ENCODE results near the gene COL16A1.

DNA sequence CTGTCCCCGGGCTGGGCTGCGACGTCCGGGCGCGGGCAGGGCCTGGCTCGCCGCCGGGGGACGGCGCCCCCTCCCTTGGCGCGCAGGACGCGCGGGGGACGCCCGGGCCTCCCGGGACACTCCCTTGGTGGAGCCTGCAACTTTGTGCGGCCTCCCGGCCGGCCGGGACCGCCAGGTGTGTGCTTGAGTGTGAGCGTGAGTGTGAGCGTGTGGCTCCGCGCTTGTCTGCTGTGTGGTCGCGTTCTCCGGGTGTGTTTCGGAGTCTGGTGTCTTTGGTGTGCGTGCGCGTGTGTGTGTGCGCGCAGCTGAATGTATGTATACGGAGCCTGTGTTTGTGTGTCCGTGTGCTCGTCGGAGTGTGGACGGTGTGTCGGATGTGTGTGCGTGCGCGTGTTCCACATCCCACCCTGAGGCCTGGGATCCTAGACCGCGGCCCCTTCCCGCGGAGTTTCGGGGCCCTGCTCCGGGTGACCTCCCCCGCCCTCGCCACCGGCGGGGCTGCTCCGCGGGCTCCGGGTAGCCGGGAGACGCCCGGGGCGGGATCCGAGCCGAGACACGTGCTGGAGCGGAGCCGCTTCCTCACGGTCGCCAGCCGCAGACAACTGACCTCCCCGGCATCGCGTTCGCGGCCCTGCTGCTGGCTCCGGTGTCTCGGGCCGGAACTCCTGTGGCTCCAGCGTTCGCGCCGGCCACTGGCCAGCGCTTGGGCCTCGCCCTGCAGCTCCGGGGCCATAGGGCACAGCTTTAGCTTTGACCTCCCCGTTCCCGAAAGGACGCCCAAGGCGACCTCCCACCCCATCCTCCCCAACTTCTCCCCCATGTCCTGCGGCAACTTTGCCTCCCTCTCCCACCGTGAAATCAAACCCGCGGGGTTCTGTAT is 1.8 kb downstream of the PTPRU start:
- PRO-cap, 4 experiments = peak in 4 of 4 experiments; most common plus-strand start position 76 of the sequence (in 1); most common minus-strand start position 238 of the sequence (in 2)
- RAMPAGE, long total RNA, 2 experiments = no peak in any of the 2 experiments
- RRBS = 4% methylated on average over 35 of the region's 94 CpGs

DNA sequence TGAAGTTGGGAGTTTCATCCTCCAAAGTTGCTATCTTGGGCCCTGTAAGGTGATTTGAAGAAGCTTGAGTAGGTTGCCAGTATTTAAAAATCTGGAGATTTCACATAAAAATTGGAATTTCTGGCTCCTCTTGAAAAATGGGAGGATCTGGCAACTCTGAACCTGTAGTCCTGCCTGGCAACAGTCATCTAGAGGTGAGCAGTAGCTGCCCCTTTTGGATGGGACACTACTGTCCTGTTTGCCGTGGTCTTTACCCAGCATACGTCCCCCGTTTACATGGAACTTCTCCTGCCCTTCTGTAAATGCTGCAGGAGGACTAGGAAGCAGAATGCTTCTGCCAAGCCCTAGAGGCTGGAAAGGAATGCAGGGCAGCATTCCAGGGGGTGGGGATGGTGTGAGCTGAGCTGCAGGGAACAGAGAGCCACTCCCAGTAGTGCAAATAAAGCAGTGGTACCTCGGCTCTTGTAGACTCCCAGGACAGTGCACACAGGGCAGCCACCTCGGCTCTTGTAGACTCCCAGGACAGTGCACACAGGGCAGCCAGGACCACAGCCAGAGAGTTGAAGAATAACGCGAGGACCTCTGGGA is 35.3 kb downstream of the PTPRU start:
- PRO-cap, 4 experiments = no peak in any of the 4 experiments
- RAMPAGE, long total RNA, 2 experiments = no peak in any of the 2 experiments
- RRBS = no CpG with 5 or more reads among the region's 7 CpGs

GRCh38 chr1:30685097-30686100 is 38.0 kb downstream of the MATN1 start:
- PRO-cap, 4 experiments = peak in 3 of 4 experiments; most common plus-strand start chr1:30685624 (in 2); most common minus-strand start chr1:30685475 (in 2)
- RAMPAGE, long total RNA, 2 experiments = no peak in any of the 2 experiments
- RRBS = 12% methylated on average over 30 of the region's 57 CpGs

GRCh38 chr1:30686339-30687061 is 36.9 kb downstream of the MATN1 start:
- PRO-cap, 4 experiments = peak in 3 of 4 experiments; most common plus-strand start chr1:30686727 (in 1); most common minus-strand start chr1:30686615 (in 2)
- RAMPAGE, long total RNA, 2 experiments = no peak in any of the 2 experiments
- RRBS = no CpG with 5 or more reads among the region's 7 CpGs

DNA sequence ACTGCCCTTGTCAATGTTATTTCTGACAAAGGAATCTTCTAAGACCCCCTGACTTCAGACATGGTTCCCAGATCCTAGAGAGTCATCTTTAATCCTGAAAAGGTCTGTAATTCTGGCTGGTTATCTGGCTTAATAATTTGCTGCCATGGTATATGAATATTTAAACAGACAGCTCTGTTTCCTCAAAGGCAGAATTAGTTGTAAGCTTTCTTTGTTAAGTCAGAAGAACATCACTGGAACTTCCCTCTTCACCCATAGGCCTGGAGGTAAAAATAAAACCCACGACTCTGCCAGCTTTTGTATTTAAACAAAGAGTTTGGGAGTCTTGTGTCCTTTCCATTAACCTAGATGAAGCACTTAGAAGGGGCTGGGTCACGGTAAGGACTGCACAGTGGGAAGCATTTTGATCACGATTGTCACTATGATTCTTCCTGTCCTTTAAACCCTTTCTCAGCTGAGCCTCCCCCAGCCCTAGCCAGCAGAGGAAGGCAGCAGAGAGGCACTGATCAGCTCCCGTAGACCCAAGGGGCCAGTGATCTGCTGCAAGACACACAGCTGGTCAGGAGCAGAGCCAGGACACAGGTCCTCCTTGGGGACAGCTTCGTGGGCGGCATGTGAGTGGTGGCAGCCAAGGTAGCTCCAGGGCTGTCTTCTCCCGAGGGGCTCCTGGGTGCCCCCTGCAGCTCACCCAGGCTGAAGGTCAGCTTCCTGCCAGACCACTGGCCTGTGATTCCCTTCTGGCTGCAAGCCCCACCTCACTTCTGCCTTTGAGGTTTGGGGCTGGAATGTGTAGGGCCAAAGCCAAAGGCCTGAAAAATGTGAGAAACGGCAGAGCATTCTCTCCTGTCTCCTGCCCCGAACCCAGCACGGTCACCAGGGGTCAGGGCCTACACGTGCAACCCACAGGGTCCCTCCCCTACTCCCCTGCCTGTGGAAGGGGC is 3.9 kb upstream of the LAPTM5 start:
- PRO-cap, 4 experiments = no peak in any of the 4 experiments
- RAMPAGE, long total RNA, 2 experiments = no peak in any of the 2 experiments
- RRBS = no CpG with 5 or more reads among the region's 11 CpGs

DNA sequence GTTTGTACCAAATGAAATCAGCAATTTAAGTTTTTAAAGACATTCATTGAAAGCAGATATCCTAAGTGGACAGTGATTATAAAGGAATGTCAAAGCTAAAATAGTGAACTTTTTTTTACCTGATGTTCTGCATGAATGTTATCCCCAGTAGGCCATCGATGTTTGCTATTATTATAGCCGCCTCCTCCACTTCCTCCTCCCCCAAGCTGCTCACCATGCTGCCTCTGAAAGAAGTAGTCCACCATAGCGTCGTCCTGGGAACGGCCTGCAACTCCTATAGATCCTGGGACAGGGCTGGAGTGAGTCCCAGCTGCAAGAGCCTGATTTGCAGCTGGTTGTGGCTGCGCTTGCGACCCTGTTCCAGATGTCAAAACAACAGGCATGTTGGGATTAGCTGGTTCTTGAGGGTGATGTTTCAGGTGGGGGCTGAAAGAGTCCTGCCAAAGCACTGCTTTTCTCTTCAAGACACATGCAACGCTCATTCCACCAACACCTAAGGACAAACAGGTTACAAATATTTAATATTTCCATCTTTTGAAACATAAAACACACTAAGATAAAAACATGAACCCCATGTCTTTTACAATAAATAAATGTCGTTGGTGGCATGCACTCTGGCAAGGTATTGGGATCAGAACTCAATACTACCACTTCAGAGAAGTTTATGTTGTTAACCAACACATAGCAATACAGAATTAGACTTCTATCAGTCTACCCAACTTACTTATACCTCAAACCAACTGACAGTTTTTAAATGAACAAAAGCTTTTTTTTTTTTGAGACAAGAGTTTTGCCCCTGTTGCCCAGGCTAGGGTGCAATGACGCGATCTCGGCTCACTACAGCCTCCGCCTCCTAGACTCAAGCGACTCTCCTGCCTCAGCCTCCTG is 6.2 kb downstream of the PUM1 start:
- PRO-cap, 4 experiments = no peak in any of the 4 experiments
- RAMPAGE, long total RNA, 2 experiments = start-site peak on the minus strand in 1 of 2 experiments, centred at position 347 of the sequence, 20 reads per replicate
- RRBS = no CpG with 5 or more reads among the region's 14 CpGs

DNA sequence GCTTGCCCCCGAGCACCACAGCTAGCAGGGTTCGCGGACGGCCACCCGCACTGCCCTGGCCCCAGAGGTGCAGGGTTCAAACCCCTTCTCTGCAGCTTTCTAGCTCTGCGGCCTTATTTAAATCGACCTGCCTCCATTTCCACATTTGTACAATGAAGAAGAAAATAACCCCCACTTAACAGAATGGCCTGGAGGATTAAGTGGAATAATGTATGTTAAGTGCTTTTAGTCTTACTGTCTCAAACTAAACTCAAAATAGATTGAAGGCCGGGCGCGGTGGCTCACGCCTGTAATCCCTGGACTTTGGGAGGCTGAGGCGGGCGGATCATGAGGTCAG is 503 bp upstream of the PUM1 start:
- PRO-cap, 4 experiments = no peak in any of the 4 experiments
- RAMPAGE, long total RNA, 2 experiments = no peak in any of the 2 experiments
- RRBS = no CpG with 5 or more reads among the region's 13 CpGs

GRCh38 chr1:31238631-31239636 is 753 bp downstream of the NKAIN1 start:
- PRO-cap, 4 experiments = no peak in any of the 4 experiments
- RAMPAGE, long total RNA, 2 experiments = no peak in any of the 2 experiments
- RRBS = 2% methylated on average over 22 of the region's 65 CpGs

GRCh38 chr1:31417036-31417536 is 4.1 kb downstream of the SERINC2 start:
- PRO-cap, 4 experiments = no peak in any of the 4 experiments
- RAMPAGE, long total RNA, 2 experiments = no peak in any of the 2 experiments
- RRBS = no CpG with 5 or more reads among the region's 5 CpGs

DNA sequence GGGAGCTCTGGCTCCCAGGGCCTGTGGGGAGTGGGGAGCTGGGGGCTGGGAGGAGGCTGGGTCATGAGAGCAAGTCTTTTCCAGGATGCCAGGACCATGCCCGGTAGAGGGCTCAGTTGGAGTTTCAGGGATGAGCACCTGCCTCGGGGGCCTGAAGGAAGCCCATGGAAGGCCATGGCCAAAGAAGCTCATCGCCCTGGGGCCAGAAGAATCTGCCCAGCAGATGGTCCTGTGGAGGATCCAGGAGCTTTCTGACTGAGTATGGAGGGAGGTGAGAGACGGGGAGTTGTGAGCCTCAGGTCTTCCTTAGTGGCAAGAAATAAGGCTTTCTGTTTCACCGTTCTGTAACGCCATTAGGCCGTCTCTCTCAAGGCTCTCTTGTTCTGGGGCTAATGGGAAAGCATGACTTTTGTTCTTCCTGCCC is 75.0 kb upstream of the TINAGL1 start:
- PRO-cap, 4 experiments = peak in 2 of 4 experiments; most common plus-strand start position 265 of the sequence (in 2)
- RAMPAGE, long total RNA, 2 experiments = no peak in any of the 2 experiments
- RRBS = no CpG with 5 or more reads among the region's 7 CpGs

GRCh38 chr1:31514965-31515923 is 61.1 kb upstream of the TINAGL1 start:
- PRO-cap, 4 experiments = no peak in any of the 4 experiments
- RAMPAGE, long total RNA, 2 experiments = no peak in any of the 2 experiments
- RRBS = no CpG with 5 or more reads among the region's 9 CpGs

DNA sequence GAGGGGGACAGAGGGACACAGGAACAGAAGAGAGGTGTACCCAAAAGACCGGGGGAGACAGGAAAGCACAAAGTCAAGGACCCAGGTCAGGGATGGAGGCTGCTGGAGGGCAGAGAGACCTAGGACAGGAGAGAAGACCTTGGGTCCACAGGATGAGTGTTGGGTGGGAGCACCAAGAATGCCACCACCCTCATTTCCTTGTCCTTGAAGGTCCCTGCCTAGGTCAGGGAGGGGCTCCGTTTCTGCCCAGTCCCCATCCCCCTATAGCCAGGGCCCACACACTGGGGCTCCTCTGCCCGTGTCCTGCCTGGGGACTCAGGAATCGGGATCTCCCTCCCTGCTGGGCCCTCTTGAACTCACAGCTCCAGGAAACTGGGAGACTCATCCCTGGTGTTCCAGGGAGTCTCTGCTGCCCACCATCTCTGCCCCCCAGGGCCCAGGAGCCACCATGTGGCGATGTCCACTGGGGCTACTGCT is 424 bp downstream of the TINAGL1 start:
- PRO-cap, 4 experiments = peak in 1 of 4 experiments; most common plus-strand start position 249 of the sequence (in 1); most common minus-strand start position 154 of the sequence (in 1)
- RAMPAGE, long total RNA, 2 experiments = no peak in any of the 2 experiments
- RRBS = no CpG with 5 or more reads among the region's 5 CpGs

DNA sequence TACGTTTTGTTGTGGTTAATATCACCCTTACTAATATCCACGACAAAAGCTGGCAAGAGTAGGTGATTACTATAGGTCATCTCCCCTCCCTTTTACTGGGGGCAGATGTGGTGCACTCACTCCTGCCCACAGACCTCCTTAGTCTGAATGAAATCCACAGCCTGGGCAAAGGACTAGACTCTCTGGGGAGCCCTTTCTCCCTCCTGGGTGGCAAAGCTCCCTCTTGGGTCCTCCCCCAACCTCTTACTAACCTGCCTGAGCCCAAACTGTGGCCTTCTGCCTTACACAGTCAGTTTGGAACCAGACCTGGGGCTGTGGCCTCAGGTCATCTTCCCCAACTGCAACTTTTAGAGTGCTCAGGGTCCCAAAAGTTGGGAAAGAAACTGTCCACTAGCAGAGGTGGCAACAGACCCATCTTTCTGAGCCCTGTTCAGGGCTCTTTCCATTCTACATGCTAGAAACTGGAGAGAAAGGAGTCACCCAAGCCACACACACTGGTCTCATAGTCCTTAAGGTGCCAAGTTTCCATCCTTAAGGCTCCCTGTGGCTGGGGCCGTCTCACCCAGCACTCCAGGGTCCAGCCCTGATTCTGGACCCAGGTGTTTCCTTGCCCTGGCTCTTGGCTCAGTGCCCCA is 12.9 kb downstream of the PEF1 start:
- PRO-cap, 4 experiments = no peak in any of the 4 experiments
- RAMPAGE, long total RNA, 2 experiments = no peak in any of the 2 experiments
- RRBS = no CpG with 5 or more reads among the region's 3 CpGs

GRCh38 chr1:31703783-31704307 is at the start of gene COL16A1:
Gene COL16A1, minus strand, starts transcription at chr1:31704017.
- PRO-cap, 4 experiments = peak in 4 of 4 experiments; most common plus-strand start chr1:31703862 (in 3); most common minus-strand start chr1:31704017 (in 4)
- RAMPAGE, long total RNA, 2 experiments = start-site peak on the minus strand in 2 of 2 experiments, at chr1:31703984-31704011 at its widest, 313 to 340 reads per replicate
- RRBS = 3% methylated on average over 8 of the region's 33 CpGs

DNA sequence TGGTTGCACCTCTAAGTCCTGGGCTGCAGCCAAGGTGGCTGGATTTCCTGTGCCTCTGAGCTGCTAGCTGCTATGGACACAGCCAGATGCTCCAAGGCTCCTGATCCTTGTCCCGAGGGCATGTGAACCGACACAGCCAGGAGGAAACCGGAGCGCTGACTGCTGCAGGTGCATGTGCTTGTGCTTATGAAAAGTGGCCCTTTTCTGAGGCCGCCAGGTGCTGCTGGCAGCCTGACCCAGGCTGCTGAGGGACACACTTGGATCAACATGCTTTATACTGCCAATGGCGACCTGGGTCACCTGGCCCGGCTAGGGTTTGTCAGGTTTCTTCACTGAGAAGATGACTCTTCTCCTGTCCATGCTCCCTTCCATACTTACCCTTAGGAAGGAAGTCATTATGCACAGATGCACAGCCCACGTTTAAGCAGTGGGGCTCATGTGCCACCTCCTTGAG is 14.9 kb upstream of the SPOCD1 start:
- PRO-cap, 4 experiments = no peak in any of the 4 experiments
- RAMPAGE, long total RNA, 2 experiments = no peak in any of the 2 experiments
- RRBS = no CpG with 5 or more reads among the region's 8 CpGs

DNA sequence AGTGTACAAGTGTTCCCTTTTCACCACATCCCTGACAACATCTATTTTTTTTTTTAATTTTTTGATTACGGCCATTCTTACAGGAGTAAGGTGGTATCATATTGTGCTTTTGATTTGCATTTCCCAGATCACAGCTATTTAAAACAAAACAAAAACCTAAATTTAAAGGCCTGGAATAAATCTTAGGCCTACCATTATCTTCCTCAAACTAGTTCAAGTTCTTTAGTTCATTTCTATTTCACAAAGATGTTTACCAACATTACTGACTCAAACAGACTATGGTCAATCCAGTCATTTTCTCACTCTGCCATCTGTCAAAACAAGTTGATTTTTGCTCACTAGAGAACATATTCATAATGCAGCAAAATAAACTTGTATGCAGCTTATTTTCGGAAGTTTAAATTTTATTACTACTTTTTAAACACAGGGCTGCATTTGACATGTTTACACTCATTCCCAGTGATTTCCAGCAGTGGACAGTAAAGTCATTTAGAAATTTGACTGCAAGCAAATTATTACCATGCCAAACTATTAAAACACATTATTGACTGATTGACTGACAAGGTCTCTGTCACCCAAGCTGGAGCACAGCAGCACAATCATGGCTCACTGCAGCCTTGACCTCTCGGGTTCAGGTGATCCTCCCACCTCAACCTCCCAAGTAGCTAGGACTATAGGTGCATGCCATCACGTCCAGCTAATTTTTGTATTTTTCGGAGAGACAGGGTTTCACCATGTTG is 24.5 kb downstream of the PTP4A2 start:
- PRO-cap, 4 experiments = no peak in any of the 4 experiments
- RAMPAGE, long total RNA, 2 experiments = no peak in any of the 2 experiments
- RRBS = no CpG with 5 or more reads among the region's 5 CpGs

- PRO-cap, 4 experiments = no peak in any of the 4 experiments
- RAMPAGE, long total RNA, 2 experiments = no peak in any of the 2 experiments
- RRBS = no CpG with 5 or more reads among the region's 5 CpGs
Measured at GRCh38 chr1:31914470-31915700, 23.3 kb downstream of the PTP4A2 start.

DNA sequence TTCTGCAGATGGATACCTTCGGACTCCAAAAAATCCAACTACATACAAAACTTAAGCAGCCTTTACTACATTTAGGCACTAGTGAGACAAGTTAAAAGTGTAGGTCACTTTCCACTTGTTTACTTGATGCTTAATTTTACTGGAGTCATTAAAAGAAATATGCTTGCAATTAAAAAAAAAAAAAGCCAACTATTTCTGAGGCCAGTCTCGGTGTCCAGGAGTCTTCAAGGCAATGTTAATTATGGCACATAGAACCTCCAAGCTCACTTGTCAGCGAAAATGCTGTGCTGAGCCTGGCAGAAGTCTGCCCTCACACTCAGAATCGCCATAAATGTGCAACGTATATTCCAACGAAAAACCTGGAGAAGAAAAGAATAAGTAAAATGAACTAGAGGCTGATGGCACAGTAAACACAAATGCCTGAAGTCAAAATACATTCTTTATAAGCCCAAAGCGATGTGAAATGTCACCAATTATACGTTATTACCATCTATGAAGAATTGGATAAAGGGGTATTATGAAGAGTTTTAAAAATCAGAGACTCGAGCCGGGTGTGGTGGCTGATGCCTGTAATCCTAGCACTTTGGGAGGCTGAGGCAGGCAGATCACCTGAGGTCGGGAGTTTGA is 18.8 kb downstream of the PTP4A2 start:
- PRO-cap, 4 experiments = no peak in any of the 4 experiments
- RAMPAGE, long total RNA, 2 experiments = no peak in any of the 2 experiments
- RRBS = no CpG with 5 or more reads among the region's 11 CpGs

DNA sequence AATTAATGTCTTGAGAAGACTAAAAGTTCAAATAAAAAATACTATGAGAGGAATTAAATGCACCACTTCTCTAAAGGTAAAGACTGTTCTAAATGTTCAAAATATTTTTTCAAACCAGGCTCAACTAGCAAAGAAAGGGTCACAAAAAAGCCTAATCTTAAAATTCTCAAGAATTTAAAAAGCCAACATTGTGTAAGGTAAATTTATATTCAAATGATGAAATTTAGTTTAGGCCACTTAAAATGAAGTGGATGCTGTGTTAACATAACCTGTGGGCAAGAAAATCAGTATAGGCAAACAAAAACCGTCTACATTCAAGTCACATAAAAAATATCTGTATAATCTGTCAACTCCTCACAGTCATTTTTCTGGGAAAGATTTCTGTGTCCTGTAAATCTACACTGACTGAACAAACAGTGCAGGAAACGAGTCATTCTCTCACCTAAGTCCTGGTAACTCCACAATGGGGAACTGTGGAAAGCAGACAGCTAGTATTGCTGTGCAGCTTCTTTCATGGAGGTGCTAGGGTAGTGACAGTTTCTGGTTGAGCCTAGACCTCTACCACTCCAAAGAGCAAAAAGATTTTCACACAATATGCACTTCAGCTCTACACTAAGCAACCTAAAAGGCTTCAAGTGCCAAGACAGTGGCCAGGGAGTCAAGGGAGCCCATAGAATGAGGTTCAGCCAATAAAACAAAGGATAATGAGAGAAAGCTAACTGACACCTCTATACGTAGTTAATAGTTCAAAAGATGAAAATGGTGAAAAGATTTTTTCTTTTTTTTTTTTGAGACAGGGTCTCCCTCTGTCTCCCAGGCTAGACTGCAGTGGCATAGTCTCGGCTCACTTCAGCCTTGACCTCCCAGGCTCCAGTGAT is 5.7 kb downstream of the PTP4A2 start:
- PRO-cap, 4 experiments = no peak in any of the 4 experiments
- RAMPAGE, long total RNA, 2 experiments = no peak in any of the 2 experiments
- RRBS = no CpG with 5 or more reads among the region's 4 CpGs

DNA sequence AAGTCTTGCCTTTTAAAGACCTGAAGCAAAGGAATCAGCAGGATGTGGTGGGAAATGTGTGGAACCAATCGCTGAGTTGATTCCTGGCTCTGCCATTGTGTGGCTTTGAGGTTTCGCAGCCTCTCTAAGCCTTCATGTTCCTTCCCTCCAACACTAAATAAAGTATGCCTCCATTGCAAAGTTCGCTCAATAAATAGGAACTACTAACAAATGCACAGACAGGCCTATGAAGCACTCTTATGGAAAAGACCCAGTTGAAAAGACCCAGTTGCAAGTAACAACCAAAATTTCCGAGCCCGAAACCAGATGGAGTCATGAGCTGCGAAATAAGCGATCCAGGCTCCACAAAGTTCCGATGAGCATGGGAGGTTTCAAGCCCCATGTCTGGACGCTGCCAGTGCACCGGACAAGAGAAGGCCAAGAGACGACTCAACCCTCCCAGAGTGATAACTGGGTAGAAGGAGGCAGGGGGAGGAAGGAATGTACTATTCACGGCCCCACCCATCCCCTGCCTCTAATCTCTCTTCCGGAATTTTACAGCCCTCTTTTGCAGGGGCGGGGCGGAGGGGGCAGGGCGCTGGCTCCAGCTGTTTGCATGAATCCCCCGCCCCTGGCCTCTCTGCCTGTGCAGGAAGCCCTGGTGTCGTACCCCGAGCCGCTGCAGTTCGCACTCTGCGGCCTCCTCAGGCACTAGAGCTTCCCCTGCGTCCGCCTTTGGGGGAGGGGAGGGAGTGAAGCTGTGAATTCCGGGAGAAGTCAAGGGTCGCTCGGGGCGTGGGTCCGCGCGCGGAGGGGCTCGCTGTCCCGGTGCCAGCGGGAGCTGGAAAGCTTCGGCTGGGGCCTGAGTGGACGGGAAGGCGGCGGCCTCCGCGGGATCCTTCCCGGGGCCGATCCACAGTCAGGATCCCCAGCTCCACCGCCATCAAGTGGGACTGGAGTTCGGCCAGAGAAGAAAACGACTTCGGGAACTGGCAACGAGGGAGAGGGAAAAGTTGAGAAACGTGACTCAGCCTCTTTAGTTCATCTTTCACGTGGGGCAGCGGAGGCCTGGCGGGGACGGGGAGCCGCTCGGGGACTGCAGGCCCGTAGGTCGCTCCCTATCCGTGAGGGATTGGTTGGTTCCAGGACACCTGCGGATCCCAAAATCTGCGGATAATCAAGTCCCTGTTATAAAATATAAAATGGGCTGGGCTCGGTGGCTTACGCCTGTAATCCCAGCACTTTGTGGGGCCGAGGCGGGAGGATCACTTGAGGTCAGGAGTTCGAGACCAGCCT is 6.2 kb upstream of the PTP4A2 start:
- PRO-cap, 4 experiments = peak in 4 of 4 experiments; most common plus-strand start position 622 of the sequence (in 2); most common minus-strand start position 924 of the sequence (in 3)
- RAMPAGE, long total RNA, 2 experiments = no peak in any of the 2 experiments
- RRBS = 2% methylated on average over 21 of the region's 65 CpGs

Data from uterus (tissue), 7 donors.